LHCN-M2 (cell line): ENCODE measurements around the genes CAPN3, STRC and PDIA3.

- RAMPAGE, long total RNA, result no peak
These were observed at the start of gene CAPN3 for GRCh38 chr15:42359209-42359671. CAPN3 (plus strand) TSS chr15:42359501.

DNA sequence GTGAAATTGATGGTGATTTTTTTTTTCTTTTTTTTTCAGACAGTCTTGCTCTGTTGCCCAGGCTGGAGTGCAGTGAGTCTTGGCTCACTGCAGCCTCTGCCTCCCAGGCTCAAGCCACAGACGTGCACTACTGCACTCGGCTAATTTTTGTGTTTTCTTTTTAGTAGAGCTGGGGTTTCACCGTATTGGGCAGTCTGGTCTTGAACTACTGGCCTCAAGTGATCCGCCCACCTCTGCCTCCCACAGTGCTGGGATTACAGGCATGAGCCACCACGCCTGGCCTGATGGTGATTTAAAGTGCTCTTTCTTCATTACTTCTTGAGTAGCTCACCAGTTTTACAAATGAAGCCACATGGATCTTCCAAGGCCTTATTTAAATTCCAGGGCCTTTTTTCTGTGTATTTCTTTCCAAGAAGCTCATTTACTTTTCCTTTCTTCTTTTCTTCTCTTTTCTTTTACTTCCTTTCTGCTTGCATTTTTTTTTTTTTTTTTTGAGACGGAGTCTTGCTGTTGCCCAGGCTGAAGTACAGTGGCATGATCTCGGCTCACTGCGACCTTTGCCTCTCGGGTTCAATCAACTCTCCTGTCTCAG lies 9.7 kb downstream of the SNAP23 start:
- RAMPAGE, long total RNA, result no peak

GRCh38 chr15:42582617-42583507 lies 7.5 kb downstream of the STARD9 start:
- RAMPAGE, long total RNA, result no peak

GRCh38 chr15:43329468-43330465 lies 606 bp downstream of the LCMT2 start:
- RAMPAGE, long total RNA, result no peak

DNA sequence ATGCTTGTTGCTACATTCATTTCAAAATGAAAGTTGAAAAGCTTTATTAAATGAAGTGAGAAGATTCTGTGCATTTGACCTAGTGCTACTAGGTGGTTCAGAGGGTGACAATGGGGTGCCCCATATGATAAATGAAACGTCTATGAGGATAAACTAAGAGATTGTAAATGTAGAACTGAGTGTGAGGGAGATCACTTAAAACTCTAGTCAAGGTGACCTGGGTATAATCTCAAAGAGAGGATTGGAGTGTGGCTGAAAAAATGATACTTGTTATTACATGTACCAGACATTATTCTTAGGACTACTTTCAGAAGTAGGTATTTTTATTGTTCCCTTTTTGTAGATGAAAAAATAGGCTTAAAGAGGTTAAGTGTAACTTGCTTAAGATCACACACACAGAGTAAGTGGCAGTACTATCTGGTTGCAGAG lies 7.7 kb downstream of the ADAL start:
- RAMPAGE, long total RNA, result no peak

GRCh38 chr15:43406129-43407033 lies 35.5 kb downstream of the TUBGCP4 start:
- RAMPAGE, long total RNA, result no peak

GRCh38 chr15:43440746-43441232 lies 52.2 kb downstream of the TP53BP1 start:
- RAMPAGE, long total RNA, result no peak

DNA sequence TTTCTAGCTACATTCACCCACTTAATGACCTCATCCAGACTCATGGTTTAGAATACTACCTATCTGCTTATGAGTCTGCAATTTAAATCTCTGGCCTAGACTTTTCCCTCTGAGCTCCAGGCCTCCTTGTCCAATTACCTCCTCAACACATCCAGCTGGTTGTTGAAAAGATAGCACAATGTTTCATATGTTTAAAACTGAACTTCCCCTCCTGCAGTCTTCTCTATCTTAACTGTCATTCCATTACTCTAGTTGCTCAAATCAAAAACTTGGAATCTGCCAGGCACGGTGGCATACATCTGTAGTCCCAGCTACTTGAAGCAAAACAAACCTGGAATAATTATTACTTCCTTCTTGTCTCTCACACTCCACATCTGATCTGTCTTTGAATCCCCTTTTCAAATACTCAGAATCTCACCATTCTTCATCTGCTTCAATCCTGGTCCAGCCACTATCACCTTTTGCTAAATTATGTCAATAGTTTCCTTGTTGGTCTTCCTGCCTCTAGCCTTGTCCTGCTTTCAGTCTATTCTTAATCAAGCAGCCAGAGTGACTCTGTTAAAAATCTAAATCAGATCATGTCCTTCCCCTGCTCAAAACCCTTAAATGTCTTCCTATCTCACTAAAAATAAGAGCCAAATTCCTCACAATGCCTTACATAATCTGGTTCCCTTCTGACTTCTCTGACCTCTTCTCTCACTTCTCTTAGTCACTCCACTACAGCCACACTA lies 8.9 kb downstream of the TP53BP1 start:
- RAMPAGE, long total RNA, result no peak

DNA sequence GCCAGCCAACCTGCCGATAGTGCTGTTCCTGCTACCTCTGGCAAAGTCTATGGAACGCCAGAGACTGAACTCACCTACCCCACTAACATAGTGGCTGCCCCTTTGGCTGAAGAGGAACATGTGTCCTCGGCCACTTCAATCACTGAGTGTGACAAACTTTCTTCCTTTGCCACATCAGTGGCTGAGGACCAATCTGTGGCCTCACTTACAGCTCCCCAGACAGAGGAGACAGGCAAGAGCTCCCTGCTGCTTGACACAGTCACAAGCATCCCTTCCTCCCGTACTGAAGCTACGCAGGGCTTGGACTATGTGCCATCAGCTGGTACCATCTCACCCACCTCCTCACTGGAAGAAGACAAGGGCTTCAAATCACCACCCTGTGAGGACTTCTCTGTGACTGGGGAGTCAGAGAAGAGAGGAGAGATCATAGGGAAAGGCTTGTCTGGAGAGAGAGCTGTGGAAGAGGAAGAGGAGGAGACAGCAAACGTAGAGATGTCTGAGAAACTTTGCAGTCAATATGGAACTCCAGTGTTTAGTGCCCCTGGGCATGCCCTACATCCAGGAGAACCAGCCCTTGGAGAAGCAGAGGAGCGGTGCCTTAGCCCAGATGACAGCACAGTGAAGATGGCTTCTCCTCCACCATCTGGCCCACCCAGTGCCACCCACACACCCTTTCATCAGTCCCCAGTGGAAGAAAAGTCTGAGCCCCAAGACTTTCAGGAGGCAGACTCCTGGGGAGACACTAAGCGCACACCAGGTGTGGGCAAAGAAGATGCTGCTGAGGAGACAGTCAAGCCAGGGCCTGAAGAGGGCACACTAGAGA lies 6.6 kb downstream of the MAP1A start:
- RAMPAGE, long total RNA, result no peak

DNA sequence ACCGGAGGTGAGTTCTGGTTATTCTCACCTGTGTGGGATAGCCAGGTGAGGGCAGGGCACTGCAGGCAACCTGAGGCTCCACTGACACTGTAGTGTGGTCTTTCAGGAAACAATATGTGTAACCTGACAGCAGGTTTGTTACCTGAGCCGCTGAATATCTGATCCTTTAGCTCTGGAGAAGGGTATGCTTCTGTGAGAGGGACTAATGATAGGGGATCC lies at the start of gene STRC:
TSS of gene STRC (minus strand) at position 58 of the 219 bp plus-strand sequence.
- RAMPAGE, long total RNA, result no peak

GRCh38 chr15:43745997-43746957 lies at the start of gene PDIA3:
PDIA3 (plus strand) TSS chr15:43746438.
- RAMPAGE, long total RNA, result no peak

DNA sequence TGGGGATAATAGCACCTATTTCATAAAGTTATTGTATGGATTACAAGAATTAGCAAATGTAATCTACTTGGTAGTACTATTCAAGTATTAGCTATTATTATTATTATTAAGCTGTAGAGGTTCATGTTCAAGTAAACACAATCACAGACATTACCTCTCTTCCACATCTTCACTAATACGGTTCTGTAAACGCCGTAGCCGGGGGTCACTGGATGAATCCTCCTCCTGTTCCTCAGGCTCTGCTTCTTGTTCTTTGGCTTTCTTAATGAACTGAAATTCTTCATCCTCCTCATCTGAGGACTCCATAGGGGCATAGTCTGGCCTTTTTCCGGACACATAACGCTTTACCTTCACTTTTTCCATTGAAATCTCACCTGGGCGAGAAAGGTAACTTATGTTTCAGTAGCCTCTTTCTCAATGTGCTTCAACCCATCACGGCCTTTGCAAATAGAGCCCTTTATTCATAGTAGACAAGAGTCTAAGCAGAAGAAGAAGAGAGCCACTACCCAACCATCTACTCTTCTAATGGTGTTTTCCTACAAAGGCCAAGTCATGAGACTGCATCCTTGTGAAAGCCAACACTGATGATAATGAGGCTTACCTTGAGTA lies 7.3 kb downstream of the MFAP1 start:
- RAMPAGE, long total RNA, result no peak

DNA sequence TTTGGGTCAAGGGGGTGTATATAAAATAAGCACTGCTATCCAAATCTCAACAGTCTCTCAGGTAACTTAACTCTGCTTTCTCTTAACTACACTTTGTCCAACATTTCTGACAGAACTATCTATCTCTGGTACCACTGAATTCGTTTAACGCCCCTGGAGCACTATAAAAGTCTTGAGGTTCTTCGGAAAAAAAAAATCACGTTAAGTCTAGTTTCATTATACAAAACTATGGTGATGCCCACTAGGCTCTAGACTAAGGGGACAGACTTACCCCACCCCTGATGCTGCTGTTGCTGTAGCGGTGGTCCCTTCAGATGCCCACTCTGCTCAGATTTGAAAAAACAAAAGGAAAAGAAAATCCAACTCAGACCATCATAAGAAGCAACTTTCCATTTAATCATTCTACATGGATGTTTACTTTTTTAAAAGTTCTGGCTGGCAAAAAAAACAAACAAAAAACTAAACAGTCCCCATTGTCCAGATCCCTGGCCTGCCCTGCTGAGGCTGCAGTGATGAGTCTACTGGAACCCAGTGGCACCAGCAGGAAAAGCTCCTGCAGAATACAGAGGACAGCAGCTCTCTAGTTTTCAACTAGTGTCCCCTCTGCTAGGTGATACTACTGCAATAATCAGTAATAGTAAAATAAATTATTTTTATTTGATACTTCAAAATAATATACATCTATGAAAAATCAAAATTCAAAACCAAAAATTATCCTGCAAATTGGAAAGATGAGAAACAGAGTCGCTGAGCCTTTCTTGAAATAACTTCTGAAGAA lies 46.3 kb downstream of the WDR76 start:
- RAMPAGE, long total RNA, result no peak

- RAMPAGE, long total RNA, result no peak
These were observed 49.3 kb downstream of the WDR76 start for GRCh38 chr15:43875942-43876631.

GRCh38 chr15:43920854-43921445 lies 94.1 kb downstream of the WDR76 start:
- RAMPAGE, long total RNA, result no peak

- RAMPAGE, long total RNA, result no peak
These were observed 405 bp upstream of the CTDSPL2 start for GRCh38 chr15:44426954-44427494.

DNA sequence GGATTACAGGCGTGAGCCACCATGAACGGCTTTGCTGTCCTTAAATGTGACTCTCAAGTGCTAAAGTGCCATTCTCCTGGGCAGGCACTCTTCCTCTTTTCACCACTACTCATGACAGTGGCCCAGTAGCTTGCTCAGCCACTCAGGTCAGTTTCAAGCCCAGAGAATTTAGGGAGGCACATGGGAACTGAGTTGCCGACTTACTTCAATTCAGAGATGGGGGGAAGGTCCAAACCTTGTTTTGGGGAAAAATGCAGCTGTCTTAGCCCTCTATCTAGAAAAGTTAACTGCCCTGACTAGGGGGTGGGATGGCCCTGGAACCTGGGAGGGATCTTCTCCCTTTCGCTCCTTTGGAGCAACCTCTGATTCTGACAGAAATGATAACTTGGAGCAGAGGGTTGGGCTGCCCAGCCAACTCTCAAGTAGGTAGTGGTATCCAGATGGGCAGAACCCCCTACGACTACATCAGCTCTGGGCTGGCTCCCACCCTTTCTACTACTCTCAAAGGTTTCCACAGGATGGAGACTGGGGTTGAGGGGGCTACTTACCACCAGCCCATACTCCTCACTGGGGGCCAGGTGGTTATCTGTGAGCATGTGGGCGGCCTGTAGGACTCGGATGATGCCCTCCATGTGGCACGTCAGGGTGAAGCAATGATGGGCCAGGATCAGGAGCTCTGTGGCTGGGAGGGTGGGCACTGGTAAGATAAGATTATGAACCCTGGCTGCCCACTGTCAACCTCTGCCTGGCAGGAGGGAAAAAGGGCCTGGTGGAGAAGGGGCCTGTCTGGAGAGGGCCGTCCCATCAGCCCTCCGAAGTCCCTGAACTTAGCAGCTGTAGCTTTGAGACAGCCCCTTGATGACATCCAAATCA lies 33.3 kb downstream of the EIF3J start:
- RAMPAGE, long total RNA, result no peak

DNA sequence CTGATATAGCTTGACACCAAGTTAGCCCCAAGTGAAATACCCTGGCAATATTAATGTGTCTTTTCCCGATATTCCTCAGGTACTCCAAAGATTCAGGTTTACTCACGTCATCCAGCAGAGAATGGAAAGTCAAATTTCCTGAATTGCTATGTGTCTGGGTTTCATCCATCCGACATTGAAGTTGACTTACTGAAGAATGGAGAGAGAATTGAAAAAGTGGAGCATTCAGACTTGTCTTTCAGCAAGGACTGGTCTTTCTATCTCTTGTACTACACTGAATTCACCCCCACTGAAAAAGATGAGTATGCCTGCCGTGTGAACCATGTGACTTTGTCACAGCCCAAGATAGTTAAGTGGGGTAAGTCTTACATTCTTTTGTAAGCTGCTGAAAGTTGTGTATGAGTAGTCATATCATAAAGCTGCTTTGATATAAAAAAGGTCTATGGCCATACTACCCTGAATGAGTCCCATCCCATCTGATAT lies 4.1 kb downstream of the B2M start:
- RAMPAGE, long total RNA, result no peak

GRCh38 chr15:44717404-44718261 lies 6.3 kb downstream of the B2M start:
- RAMPAGE, long total RNA, result no peak

GRCh38 chr15:44729725-44730109 lies 6.6 kb upstream of the TRIM69 start:
- RAMPAGE, long total RNA, result no peak